Vermiform appendix (tissue), 1 donor: ENCODE measurements around a stretch of chr4.

DNA sequence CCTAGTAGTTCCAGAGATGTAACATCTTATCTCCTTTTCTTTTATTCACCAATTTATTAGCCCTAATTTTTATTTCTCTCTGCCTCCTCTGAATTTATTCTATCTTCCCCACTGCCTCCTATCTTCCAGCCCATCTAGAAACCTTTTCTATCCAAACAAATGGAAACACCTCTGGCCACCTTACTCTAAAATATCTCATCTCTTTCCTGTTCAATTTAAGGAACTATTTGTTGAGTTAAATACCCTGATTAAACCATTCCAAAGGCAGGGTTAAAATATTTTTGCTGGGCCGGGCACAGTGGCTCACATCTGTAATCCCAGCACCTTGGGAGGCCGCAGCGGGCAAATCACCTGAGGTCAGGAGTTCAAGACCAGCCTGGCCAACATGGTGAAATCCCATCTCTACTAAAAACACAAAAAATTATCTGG is 25.3 kb upstream of the MND1 start:
- PRO-cap: no peak

DNA sequence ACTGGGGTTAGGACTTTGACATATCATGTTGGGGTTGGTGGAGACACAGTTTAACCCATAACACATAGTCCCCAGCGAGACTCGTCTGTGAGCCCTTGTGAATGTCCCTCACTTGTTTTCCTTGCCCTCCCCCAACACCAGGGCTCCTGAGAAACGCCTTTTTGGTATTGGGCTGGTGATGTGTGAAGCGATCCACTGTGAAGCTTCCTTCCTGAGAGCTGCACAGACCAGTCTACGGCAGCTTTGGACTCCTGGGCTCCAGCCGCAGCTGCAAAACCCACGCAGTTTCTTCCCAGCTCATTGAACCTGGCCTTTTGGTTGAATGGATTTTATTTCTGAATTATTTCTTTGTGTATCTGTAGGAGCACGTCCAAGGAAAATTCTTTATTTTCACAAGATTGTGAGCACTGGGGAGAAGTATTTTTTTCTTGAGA is 22.9 kb downstream of the TMEM131L start:
- PRO-cap: bidirectional peak, plus-strand start at position 225 of the sequence, minus-strand start at position 234 of the sequence

DNA sequence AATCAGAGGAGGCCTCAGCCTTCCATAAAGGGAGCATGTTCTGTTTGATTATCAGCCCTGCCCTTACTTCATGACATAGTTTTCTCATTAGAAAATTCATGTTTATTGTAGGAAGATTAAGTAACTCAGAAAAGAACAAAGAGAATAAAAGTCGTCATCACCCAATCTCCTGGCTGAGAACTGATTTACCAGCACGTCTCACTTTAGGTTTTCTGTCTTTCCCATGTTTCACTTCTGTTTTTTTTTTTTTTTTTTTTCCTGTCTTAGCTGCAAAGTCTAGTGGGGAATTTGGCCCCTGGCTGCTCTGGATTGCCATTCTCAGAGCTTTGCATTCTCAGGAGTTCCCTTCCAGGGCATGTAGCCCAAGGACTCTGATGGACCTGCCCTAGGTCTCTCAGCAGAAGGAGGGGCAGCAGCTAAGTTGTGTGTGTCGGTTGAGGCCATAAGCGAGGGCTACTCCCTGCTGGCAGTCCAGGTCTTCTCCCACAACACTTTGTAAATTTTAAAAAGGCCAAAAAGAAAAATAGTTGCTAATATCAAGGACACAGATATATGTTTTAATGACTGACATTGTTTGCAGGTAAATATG is 57.8 kb downstream of the TMEM131L start:
- PRO-cap: no peak

DNA sequence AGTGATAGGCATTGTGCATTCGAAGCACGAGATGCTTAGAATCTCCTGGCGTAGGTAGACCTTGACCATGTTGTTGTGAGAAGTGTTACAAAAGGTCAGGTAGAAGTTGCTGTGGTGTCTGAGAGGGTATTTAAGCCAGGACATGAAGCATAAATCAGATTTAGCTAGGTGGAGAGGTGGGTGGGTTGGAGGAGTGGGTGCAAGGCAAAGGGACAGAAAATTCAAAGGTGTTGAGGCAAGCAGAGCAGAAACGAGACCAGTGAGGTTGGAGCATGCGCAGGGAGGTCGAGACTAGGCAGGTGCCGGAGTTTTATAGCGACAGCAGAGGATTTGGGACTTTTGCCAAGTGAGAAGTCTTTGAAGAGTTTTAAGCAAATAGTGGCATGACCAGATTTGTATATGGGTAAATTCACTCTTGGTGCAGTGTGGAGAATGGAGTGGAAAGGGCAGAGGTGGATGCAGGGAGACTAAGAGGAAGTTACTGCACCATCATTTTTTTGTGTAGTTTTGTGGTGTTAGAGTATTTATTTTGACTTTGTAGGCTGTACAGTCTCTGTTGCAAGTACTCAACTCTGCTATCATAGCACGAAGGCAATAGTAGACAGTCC is 107.0 kb upstream of the TLR2 start:
- PRO-cap: no peak

DNA sequence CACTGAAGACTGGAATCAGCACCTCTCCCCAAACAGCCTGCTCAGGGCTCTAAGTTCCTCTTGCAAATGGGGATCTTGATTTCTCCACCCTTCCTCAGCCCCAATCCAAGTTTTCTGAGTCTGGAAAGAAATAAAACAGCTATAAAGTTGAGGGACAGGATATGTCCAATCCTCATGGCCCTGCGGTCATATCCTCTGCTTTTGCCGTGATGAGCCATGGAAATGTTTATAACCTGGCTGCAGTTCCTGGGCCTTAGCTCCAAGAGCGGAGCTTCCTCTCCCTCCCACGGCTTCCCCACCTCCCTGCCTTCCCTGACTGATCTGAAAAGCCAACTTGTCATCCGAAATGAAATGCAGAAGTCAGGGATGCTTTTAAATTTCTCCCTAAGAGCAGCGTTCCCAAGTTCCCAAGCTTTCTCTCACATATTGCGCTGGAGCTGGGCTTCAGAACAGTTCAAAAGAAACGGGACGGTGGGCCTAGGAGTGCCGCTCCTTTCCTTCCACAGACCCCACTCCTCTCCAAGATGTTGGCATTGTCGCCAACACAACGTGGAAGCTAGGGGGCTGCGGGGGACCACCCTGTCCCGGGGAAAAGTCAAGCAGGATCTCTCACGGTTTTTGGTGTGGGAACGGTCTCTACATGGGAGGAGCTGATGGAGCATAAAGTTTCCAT is 221.6 kb upstream of the SFRP2 start:
- PRO-cap: no peak

GRCh38 chr4:154569346-154569945 is 6.6 kb downstream of the FGB start:
- PRO-cap: no peak

- PRO-cap: no peak
Measured at GRCh38 chr4:154602702-154603112, 9.7 kb downstream of the FGG start.

DNA sequence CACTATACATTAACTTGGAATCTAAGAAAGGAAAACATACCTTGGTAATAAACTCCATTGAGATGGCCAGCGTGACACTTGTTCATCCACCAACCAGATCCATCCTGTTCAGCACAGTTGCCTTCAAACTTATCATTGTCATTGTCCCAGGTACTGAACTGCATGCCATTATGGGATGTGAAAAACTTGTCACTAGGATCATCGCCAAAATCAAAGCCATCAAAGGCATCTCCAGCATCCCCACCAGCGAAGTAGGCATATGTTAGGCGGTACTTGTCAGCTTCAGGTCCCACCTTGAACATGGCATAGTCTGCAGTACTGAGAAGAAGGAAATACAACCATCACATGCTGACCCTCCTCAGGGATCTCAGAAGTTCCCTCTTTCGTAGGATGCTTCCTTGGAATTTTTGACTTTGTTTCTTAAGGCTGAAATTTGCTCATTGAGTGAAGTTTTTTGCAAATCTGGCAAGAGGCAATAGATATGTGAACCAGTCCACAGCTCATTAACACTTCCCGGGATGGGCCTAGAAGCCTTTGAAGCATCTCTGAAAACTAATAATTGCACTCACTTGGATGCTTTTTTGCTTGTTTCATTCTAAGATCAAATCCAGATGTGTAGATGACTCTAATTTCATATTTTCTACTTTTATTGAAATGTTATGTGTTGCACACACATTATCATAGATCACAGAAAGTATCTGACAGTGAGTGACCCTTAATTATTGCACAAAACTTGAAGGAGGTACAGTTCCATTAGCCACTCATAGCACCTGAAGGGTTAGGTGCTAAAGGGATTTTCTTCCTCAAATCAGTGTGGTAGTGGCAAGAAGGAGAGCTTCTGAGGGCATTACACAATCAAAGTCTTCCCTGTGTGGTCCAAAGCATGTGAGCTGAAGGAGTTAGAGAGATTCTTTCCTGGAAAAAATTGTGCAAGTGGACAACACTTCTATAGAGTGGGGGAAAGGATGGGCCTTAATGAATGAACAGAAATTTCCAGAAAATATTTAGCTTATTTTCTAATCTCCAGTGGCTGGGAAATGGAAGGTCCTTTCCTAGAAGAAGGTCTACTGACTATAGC is 5.5 kb downstream of the FGG start:
- PRO-cap: no peak

- PRO-cap: no peak
Measured at GRCh38 chr4:155354839-155355209, 21.9 kb downstream of the MAP9 start.

DNA sequence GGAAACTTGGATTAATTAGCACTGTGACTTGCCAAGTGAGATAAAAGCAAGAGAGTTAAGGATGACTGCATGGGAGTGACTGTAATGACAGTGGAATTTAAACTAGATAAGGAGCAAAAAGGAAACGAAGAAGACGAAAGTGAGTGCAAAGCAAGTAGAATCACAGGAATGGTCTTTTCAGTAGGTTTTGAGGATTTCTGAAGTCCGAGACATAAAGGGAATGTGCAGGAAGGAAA is 118.9 kb upstream of the MAP9 start:
- PRO-cap: no peak

DNA sequence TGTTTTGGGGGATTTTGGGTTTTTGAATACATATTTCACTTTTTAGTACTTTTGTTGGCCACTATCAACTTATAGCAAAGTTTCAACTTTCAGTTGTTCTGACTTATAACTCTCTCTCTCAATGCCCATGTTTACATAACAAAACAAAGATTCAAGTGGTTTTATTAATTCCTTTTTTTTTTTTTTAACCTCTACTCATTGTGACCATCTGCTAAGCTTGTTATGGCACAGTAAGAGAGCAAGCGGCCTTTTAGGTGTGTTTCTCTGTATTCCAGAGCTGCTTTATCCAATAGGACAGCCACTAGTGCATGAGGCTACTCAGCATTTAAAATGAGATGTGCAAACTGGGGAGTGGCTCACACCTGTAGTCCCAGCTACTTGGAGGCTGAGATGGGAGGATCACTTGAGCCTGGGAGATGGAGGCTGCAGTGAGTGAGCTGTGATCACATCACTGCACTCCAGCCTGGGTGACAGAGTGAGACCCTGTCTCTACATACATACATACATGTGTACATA is 20.0 kb downstream of the GUCY1B1 start:
- PRO-cap: no peak

DNA sequence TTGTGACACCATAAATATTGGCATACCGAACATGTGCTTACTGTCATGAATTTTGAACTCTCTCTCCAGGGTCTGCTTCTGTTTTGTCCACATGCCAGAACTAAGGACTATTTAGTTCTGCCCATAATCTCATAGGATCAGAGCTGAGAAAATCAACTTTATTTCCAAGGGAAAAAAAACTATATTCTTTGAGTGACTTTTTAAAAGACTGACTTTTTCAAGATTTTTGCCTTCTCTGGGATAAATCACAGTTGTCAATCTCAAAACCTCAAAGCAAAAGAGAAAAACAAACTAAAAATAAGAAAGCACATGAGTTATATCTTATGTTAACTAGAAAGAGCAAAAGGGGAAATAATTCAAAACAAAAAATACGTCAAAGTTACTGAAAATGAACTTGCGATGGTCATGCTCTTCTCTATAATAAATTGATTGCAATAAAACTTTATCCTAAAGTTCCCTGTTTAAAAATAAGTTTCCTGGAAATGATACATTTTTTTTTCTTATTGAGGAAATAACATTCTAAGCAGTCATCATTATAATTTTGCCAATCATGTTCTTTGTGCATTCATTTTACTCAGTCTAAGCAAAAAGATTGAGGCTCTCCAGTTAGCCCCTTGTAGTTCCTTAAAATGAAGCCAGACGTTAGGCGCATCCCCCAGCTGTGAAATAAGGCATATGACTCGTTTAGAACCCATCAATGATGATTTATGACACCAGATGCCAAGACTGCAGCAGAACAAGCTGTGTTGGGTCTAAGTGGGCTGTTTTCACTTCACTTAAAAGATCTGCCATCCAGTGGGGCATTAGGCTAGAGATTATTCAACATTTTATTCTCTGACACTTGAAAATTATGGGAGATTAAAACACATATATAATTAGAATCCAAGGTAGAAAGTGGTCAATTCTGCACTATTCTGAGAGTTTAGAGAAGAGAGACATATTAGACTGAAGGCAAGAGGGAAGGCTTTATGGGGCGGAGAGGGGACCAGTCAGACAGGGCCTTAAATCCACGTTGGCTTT is 17.1 kb downstream of the PDGFC start:
- PRO-cap: no peak

DNA sequence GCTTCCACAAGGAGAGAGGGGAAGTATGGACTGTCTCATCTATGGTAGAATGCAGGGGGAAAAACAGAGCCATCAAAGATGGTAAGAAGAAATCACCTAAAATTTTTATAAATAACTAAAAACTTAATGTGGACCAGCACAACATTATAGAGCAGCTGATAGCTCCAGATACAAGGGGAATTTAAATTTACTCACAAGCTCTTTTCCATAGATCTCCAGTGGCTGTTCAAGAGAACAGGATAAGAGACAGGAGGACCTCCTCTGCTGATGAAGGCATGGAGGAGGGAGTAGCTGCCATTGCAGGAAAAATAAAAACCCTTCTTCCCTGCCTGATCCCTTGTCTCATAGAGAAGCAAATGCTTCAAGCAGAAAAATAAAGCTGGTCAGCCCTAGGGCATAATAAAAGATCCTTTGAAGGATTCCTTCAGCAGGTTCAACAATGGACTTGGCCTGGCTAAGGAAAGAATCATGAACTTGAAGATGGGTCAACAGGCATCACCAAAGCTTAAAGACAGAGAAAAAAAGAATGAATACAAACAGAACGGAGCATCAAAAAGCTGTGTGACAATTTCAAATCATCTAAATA is 113.5 kb downstream of the GASK1B start:
- PRO-cap: no peak

- PRO-cap: no peak
Measured at GRCh38 chr4:158668557-158669235, 3.0 kb downstream of the C4orf46 start.

DNA sequence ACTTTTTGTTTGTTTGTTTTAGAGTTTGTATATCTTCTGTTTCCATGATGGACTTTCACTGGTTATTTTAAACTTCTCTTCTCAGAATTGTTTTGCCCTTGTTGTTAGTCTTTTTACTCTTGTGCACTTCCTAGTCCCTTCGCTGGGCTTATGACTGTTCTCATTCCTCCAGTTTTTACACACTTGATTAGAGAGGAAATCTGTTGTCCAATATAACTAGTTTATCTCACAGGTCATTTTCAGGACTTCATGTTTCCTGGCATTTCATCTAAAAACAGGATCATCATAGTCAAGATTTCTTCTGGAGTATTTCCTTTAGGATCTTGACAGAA is 2.9 kb downstream of the FNIP2 start:
- PRO-cap: no peak

DNA sequence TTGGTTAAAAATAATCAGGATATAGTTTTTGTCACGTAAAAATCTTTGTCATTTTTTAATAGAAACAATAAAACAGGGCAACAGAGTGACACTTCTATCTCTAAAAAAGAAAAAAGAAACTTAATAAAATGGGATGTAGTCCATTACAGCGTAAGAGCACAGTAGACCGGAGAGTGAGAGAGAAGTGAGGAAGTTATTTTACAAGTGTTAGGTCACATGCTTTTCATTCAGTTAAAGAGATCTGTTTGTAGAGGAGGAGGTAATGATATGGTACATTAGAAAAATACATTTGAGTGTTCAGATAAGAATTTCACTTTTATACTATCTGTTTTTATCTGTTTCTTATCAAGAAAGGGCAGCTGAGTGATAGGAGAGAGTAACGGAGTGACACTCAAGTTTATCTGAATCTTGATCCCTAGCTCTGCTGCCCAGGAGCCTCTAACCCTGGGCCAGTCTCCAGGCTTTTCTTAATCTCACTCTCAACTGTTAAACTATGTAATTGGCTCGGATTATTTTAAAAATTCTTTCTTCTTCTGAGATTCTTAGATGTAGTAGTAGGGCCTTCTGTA is 38.9 kb downstream of the FNIP2 start:
- PRO-cap: no peak

GRCh38 chr4:159150985-159151964 is 48.4 kb downstream of the RAPGEF2 start:
- PRO-cap: no peak

DNA sequence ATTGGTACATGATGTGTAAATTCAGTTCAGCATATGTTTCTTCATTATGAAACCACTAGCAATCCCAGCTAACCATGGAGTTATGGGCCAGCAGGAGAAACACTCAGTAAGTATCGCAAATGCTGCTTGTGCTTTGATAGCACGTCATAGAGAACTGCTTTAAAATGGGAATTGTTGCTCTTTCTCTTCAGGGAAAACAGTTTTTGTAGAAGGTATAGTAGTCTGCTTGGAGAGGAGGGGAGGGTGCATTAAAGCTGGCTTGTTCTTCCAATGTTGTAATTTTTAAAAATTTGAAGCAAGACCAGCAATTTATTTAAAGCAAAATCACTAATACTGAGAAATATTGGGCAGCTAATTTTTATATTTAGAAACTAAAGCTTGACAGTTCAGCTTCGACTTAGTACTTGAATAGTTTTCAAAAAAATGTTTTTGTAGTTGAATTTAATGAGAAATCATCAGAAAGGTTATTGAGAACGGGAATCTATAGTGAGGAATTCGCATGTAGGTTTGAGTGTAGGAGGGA is 165.3 kb downstream of the RAPGEF2 start:
- PRO-cap: no peak

GRCh38 chr4:159315273-159315794 is 212.5 kb downstream of the RAPGEF2 start:
- PRO-cap: no peak

- PRO-cap: no peak
Measured at GRCh38 chr4:159322246-159322818, 219.5 kb downstream of the RAPGEF2 start.